Right common carotid artery plus branches (tissue), 1 donor: Measurements from ENCODE around the genes ATL1 and RTRAF.

DNA sequence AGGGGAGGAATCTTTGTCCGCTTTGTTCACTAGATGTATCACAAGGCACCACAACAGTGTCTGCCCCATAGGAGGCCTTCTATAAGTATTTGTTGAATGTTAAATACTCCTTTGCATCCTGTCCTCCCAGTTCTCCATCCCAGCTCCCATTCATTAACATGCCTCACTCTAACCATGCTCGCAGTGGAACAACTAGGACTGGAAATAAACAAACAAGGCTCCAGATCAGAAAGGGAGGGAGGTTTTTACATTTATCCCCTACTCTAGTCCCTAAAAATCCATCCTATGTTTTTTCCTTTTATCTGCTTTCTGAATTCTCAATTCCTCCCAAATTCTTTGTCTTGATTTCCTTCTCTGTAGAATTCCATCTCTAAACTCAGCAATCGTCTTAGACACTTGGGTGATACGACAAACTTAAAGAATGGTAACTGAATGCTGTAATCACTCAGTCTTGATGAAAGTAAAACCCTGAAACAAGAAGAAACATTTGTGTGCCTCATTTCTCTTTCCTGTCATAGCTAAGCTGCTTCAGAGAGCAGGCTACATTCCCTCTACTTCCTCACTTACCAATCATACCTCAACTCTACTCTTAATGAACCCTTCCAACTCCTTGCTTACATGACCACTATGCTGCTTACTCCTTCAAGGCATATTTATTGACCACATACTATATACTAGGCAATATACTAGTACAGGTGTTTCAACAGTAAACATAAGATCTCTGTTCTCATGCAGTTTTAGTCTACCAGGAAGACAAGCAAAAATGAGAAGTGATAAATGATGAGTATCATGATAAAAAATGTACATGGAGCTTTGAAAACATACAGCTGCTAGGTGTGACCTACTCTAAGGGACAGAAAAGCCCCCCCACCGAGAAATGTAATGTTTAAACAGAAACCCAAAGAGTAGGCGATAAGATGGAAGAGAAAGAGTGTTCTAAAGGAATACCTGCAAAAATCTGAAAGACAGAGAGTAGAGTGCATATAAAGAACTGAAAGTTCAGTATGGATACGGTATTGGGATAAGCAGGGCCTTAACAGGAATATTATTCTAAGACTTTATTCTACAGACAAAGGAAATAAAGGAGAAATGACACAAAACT is 8.3 kb downstream of the MAP4K5 start:
- PRO-cap = no peak

- PRO-cap = bidirectional peak, plus-strand start at chr14:50560145, minus-strand start at chr14:50560008; bidirectional peak, plus-strand start at chr14:50560602, minus-strand start at chr14:50560497
These were observed at the start of gene ATL1 for GRCh38 chr14:50559912-50560902. ATL1 (plus strand) TSS chr14:50560145.

DNA sequence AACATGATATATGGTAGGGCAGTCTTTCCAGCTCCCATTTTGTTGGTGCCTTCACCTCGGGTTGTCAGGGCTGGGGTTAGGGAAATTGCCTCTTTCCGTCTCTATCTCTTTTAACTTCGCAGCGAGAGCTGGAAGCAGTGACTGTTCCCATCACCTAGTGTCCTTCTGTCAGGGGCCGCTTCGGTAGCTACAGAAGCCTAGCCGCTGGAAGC is 1.4 kb downstream of the NIN start:
- PRO-cap = no peak

GRCh38 chr14:50871138-50871642 is 663 bp upstream of the ABHD12B start:
- PRO-cap = no peak

DNA sequence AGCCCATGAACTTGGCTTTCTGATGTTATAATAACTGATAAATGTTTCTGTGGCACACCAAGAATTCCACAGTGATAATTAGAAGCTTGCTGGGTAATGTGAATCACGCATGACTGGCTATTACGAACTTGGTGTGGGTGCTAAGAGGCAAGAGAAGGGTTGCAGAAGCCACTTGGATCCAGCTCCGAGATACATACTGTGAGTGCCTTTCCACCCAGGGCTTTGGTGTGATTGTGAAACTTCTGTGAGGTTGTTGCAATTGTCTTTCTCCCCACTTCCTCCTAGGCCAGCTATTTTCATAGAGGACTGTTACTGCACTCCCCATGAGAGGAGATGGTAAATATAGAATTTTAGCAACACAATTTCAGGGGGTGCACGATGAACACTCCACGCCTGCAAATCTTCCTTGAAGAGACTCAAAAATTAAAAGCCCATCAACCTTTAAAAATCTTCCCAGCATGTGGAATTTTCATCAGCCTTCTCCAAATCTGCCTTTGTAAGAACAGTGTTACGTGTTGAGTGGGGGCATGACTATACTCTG is 15.9 kb downstream of the PYGL start:
- PRO-cap = no peak

DNA sequence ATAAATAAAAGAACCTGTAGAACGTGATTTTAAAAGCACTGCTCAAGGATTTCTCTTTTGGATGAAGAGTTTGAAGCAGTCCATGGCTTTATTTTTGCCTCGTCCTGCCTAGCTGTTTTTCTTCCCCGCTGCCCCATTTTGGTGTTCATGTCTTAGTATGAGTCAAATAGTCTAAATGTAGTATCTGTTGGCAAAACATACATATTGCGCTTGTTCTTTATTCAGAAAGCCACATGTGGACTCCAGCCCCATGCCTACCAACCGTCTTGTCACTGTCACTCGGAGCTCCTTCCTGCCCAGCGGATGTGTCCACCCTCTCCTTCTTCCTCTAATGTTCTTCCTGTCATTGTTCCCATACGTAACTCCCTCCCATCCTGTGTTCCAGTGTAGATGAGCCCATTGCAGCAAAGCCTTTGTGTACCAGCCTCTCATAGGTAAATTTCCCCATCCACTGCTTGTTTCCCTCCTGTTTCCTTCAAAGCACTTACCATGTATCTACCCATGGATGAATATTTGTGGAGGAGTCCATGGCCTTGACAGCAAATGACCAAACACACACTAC is 120.5 kb downstream of the TMX1 start:
- PRO-cap = no peak

GRCh38 chr14:51396179-51396826 is 156.3 kb downstream of the TMX1 start:
- PRO-cap = no peak

GRCh38 chr14:51547242-51547765 is 104.4 kb upstream of the FRMD6 start:
- PRO-cap = no peak

GRCh38 chr14:51863508-51863937 is 3.1 kb downstream of the GNG2 start:
- PRO-cap = no peak

DNA sequence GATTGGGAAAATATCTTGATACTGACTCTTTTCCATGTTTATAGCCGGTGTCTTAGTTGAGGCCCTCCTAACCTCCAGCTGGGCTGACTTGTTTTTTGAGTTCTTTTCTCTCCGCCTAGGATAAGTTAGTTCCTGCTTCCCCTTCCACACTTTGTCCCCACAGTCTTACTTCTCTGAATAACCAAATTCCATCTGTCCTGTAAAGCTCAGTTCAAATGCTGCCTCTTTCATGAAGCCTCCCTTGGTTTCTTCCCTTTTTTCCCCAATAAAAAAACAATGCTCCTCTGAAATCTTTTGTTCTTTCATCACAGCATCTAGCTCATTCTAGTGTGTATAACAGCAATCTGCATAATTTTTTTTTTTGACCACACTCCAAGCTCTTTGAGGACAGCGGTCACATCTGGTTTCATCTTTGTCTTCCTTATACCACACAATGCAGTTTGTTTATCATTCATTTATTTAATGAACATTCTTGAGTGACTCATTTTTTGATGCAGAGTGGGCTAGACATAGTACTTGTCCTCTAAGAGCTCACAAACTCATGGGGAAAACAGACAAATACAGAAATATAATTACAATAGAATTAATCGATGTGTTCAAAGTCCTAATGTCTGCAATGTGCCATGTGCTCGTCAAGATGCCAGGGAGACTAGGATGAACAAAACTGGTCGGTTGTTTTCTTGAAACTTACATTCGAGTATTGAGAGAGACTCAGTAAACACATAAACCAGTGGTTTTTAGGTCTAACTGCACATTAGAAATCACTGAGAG is 7.3 kb downstream of the GNG2 start:
- PRO-cap = no peak

DNA sequence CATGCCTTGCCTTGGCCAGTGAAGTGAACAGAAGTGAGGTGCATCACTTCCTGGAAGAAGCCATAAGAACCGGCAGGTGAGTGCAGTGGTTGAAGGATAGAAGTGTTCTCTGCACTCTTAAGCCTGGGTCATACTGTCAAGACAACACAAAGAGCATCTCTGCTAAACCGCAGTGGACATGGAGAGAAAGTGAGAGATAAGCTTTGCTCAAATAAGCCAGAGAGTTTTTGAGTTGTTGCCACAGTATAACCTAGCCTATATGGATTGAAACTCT is 11.5 kb downstream of the GNG2 start:
- PRO-cap = no peak

- PRO-cap = no peak
These were observed 12.7 kb downstream of the GNG2 start for GRCh38 chr14:51873001-51873675.

GRCh38 chr14:51945445-51945723 is 44.0 kb upstream of the RTRAF start:
- PRO-cap = no peak

DNA sequence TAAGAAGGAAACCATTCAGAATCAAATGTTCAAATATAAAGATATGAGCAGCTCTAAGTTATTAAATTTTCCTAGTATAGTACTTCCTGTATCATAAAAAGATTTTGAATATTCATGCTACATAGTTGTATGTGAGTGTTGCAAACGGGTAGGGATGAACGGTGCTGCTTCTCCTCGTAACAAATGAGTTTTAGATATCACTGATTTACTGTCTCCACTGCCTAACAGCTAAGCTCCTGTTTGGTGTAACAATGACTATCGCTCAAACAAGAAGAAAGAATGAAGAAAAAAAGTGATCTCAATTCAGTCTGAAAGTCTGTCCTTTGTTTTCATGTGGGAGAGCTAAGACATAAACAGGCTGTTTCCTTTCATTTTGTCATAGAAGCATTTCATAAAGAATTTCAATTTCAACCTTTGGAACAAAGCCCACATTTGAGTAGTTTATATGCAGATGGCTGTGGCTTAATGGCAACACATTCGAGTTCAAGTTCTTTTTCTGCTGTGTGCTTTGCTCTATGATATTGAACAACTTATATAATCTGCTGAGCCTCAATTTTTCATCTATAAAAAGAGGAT is 26.0 kb upstream of the RTRAF start:
- PRO-cap = no peak

GRCh38 chr14:51989455-51990595 is at the start of gene RTRAF:
RTRAF (plus strand) TSS chr14:51989546.
- PRO-cap = bidirectional peak, plus-strand start at chr14:51989518, minus-strand start at chr14:51989374

GRCh38 chr14:52020730-52021470 is 31.6 kb downstream of the RTRAF start:
- PRO-cap = no peak

- PRO-cap = no peak
These were observed 23.7 kb downstream of the NID2 start for GRCh38 chr14:52045142-52045491.

DNA sequence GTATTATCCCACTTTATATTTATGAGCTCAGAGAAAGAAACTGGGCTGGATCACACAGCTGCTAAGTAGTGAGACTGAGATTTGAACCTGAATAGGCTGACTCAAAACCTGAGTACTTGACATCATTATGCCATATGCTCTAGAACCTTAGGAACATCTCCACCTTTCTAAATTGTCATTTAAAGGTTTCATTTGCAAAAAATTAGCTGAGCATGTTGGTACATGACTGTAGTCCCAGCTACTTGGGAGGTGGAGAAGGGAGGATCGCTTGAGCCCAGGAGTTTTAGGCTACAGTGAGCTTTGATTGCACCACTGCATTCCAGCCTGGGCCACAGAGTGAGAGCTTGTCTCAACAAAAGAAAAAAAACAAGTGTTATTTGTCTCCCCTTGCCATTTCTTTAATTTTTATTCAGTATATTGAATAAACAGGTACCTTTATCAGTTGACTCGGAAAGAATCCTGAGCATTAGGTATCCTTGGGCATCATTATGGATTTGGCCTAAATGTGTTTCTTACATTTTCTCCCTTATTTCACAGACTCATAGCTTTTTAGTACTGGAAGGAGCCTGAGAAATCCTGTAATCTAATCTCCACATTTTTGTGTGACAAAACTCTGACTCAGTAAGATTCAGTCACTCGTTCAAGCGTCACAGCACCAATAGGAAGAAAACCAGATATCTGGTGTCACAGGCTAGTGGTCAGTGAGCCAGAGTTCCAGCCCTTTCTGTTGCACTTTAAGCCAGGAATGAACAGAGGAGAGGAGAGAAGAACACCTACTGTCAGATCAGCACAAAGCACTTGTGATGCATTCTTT is 11.7 kb upstream of the NID2 start:
- PRO-cap = no peak

DNA sequence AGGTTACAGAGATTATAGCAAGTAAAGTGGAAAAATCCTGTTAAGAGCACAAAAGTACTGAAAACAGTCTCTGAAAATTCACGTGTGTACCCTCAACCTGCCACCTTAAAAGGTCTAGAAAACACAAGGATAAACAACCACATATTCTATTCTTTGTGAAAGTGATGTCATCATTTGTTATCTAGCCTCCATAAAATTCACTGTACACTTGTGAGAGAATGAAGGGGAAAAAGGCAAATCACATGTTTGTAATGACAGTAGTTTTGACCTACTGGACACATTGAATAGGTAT is 4.0 kb downstream of the PTGDR start:
- PRO-cap = no peak

- PRO-cap = no peak
These were observed 37.0 kb downstream of the PTGER2 start for GRCh38 chr14:52351049-52351658.